Smooth muscle cell (in vitro differentiated cells): ENCODE data around the gene BEST3.

GRCh38 chr12:67269074-67269198 is 222 bp upstream of the CAND1 start:
- RAMPAGE, long total RNA = no peak

DNA sequence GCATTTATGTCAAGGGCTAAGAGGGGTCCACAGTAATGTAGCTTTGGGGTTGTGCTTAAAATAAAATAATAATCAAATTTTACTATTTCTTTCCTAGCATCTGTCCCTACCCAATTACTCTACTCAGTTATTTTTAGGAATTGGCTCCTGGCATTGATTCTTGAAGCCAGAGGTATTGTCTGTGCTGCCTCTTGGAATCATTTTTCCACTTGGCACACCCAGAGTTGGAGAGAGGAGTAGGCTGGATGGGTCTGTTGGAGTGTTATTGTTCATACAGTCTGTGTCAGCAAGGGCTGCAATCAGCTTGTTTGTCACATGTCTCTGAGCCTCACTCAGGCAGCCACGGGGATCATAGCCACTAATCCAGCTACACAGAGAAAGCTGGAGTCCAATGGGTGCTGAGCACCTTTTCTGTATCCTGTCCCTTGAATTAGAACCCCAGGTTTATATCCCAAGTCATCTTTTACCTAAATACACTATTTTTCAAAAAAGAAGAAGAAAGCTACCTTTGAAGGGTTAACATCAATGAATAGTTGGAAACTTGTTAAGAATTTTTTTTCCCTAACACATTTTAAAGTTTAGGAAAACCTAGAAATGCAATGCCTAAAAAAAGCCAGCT is 176.0 kb upstream of the DYRK2 start:
- RAMPAGE, long total RNA = no peak

DNA sequence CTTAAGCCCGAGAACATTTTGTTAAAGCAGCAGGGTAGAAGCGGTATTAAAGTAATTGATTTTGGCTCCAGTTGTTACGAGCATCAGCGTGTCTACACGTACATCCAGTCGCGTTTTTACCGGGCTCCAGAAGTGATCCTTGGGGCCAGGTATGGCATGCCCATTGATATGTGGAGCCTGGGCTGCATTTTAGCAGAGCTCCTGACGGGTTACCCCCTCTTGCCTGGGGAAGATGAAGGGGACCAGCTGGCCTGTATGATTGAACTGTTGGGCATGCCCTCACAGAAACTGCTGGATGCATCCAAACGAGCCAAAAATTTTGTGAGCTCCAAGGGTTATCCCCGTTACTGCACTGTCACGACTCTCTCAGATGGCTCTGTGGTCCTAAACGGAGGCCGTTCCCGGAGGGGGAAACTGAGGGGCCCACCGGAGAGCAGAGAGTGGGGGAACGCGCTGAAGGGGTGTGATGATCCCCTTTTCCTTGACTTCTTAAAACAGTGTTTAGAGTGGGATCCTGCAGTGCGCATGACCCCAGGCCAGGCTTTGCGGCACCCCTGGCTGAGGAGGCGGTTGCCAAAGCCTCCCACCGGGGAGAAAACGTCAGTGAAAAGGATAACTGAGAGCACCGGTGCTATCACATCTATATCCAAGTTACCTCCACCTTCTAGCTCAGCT is 9.5 kb downstream of the DYRK2 start:
- RAMPAGE, long total RNA = no peak

DNA sequence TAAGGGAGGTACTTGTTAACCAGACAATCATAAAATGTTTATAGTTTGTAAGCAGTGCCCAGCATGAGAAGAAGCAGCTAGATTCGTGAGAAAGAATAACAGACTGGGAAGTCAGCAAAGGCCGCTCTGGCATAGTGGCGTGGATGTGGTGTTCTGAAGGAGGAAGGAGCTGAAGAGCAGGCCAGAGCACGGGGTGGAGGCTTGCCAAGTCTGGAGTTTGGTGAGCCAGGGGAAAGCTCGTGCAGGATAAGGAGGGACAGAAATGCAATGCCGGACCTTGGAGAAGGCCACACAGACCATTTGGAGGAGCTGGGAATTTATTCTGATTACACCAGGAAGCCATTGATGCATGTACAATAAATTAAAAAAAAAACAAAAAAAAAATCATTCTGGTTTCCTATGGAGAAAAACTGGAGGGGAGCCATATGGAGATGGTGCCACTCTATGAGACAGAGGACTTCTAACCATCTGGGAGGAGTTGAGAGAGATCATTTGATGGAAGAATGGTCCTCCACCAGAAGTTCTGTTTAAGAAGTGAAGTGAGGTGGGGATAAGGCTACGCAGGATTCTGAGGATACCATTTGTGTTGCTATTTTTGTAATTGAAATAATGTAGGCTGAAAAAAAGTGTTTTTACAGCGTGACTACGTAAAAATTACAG is 19.3 kb downstream of the DYRK2 start:
- RAMPAGE, long total RNA = no peak

GRCh38 chr12:68100946-68101207 is 58.7 kb downstream of the IFNG start:
- RAMPAGE, long total RNA = no peak

DNA sequence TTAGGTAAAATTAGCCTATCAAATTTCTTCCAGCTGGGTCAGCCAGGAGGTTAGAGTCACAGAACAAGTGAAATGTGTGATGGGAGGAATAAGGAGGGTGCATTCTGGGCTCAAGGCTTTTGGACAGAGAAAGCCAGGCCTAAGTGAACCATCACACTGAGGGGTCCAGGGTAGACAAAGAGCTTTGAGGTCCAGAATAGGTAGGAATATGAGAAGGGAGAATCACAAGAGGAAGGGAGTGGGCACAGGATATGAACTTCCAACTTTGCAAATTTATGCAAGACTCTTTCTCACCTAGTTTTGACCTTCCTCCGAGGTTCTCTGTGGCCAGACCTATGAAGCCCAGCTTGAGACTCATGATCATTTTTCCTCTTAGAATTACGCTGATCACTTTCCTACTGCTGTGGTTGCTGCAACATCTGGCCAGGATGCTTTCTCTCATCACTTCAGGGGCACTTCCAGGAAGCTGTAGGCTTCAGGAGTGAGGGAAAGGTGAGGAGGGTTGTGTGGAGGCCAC is 23.5 kb downstream of the IFNG start:
- RAMPAGE, long total RNA = no peak

- RAMPAGE, long total RNA = no peak
Observed at GRCh38 chr12:68175342-68176238, 16.1 kb upstream of the IFNG start.

DNA sequence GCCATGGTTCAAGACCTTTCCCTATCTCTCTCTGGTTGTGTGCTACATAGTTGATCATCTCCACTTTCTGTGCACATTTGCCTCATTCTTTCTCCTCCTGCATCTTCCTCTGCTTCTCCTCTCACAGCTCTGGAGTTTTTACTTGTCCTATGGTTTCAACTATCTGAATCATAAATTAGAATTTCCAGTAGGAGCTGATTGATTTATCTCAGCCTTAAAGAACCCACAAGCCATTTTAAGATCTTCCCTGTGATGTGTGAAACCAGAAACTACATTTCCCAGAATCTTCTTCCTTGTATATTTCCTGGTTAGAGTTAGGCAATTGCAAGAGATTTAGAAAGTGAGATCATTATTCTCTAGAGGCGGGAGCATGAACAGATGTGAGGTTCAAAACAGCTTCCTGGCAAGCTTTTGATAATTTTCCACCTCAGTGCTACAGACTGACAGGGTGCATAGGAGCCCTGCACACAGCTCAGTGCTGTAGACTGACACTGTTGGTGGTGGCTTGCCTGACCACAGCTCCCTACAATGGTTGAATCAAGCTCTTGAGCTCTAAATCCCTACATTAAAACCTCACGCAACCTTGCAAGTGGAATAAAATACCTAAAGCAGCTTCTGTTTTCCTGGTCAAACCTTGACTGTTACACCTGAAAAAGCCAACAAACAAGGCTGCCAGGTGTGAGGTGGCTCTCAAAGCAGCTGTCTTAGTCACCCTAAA is 21.4 kb upstream of the IFNG start:
- RAMPAGE, long total RNA = no peak

DNA sequence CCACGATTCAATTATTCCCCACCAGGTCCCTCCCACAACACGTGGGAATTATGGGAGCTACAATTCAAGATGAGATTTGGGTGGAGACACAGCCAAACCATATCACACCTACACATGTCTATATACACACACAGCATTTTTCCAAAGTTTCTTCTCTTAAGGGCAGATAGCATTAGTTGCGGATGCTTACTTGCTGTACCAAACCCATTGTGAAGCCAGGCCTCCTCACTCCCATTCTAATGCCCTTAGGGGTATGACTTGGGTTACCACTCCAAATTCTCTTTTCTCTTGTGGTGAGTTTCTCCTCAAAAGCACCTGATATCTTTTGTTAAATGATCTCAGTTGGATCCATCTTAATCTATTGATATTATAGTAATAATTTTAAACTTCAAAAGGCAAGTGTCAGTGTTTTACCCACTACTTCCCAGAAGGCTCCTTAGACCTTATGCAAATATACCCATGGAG is 104.0 kb upstream of the RAP1B start:
- RAMPAGE, long total RNA = no peak

DNA sequence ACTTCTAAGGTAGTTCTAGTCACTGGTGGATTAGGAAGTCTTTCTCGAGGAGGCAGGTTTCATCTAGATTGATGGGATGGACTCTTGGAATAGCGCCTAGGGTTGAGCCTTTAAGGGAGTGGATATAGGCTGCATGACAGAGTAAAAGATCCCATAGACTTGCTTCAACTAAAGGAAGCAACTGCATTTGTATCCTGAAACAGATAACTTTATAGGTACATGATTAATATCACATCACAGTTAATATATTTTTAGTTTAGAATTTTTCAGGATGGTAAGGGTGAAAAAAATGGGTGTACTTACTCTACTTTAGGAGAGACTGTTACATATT is 30.6 kb downstream of the MDM2 start:
- RAMPAGE, long total RNA = no peak

DNA sequence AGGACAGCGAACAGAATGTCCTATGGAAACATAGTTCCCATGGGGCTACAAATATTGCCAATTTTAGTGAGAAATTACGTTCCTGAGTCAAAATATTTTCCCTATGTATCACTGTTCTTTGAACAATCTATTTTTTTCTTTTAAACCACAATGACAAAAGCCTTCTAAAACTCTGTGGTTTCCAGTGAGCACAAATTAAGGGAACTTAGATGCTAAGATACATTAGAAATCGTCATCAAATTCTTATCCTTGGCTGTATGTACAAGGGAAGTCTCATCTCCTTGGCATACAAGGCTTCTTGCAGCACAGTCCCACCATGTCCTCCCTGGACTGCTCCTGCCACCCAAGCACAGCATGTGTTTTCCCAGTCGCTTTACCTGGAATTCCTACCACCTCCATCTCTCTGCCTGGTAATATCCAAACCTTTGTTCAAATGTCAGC is 17.9 kb downstream of the CPM start:
- RAMPAGE, long total RNA = no peak

DNA sequence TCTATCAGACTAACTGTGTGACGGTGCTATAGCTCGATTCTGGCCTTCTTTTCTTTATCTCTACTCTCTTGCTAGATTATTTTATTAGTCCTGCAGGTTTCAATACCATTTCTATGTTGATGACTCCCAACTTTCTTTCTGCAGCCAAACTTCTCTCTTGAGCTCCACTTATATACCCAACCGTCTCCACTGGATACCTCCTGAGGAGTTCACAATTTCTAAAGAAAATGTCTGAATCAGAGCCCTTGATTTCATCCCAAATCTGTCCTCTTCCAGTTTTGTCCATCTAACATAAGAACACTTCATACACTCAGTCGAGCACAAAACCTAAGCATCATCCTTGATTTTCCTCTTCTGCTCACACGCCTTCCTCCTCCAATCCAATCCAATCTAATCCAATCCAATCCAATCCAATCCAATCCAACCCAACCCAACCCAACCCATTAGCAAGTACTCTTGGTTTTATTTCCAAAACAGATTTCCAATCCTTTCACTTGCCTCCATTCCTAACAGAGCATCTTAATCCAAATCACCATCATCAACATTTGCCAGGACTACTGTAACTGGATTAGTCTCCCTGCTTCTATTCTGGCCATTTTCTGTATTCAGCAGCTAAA is 14.6 kb downstream of the CPM start:
- RAMPAGE, long total RNA = no peak

- RAMPAGE, long total RNA = no peak
Observed at GRCh38 chr12:68918876-68919541, 14.0 kb downstream of the CPM start.

DNA sequence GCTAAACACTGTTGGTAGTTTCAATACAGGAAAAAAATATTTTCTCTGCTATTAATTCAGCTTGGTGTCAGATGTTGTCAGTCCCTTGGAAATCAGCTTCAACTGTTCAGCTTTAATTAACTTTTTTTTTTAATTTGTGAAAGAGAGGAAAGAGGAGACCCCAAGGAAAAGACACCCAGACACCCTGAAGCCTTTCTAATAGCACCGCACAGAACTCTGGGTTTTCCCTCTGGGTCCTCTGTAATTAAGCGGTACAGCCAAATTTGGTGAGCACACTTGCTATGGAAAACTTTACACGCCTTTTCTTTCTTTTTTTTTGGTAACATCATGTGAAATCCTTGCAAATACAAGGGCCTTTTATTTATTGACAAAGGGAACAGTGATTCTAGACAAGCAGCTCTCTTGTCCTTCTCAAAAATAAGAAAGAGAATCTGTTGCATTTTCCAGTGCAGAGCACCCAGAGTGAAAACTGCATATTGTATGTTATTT is 44.3 kb upstream of the CPM start:
- RAMPAGE, long total RNA = no peak

- RAMPAGE, long total RNA = no peak
Observed at GRCh38 chr12:68978505-68978989, 45.6 kb upstream of the CPM start.

- RAMPAGE, long total RNA = no peak
Observed at GRCh38 chr12:69008366-69009061, 75.5 kb upstream of the CPM start.

- RAMPAGE, long total RNA = no peak
Observed at GRCh38 chr12:69101691-69102095, 137.7 kb upstream of the CPSF6 start.

- RAMPAGE, long total RNA = no peak
Observed at GRCh38 chr12:69440028-69440366, 30.2 kb upstream of the FRS2 start.

DNA sequence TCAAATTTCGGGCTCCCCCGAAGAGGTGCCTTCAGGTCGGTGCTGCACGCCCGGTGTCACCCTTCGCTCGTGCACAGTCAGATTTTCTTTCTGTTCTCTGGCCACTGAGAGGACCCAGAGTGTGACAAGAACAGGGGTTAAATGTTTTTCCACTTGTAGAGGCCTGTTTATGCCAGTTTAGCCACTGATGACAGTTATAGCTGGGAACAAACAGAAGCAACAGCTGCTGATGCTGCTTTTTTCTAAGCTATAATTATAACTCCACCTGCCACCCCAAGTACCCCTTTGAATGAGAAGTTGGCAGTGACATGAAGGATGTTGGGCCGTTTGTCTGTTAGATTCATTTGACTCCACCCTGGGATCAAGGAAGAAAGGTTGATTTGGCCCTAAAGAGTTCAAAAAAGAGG is at the start of gene BEST3:
TSS of gene BEST3 (minus strand) at position 58 of the 407 bp plus-strand sequence.
- RAMPAGE, long total RNA = no peak

DNA sequence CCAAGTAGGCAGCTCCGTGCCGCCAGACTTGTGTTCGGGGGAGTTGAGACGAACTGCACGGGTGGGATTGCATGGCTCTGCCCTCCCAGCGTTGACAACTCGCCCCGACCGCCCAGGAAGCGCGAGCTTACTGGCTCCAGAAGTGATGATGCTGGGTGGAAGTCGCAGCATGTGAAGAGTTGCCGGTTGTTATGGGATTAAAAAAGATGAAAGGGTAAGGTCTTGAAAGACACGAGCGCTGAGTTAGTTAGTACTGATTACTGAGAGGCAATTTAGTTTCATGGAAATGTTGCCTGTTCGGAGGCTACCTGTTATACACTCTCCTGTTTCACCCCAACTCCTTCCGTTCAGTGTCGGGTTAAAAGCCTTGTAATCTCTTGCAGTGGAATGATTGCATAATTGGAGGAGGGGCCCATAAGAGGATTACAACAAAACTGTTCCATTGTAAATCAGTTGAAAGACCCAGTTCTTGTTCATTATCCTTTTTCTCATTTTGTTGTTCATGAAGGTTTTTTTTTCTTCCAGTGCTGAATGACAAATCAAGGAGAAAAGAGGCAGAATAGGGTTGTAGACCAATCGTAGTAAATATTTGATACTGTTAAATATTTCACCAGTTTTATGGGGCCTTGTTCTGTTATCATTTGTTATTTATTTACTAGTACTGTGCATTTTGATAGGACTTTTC is 1.1 kb downstream of the RAB3IP start:
- RAMPAGE, long total RNA = no peak